ENCODE measurements around the genes KMT2D, DNAJC22, MCRS1 and NCKAP5L.

GRCh38 chr12:49060407-49060981 is at the start of gene KMT2D:
KMT2D (minus strand) TSS chr12:49060794.
- RRBS, result under 1% methylated on average over 22 of the region's 54 CpGs

DNA sequence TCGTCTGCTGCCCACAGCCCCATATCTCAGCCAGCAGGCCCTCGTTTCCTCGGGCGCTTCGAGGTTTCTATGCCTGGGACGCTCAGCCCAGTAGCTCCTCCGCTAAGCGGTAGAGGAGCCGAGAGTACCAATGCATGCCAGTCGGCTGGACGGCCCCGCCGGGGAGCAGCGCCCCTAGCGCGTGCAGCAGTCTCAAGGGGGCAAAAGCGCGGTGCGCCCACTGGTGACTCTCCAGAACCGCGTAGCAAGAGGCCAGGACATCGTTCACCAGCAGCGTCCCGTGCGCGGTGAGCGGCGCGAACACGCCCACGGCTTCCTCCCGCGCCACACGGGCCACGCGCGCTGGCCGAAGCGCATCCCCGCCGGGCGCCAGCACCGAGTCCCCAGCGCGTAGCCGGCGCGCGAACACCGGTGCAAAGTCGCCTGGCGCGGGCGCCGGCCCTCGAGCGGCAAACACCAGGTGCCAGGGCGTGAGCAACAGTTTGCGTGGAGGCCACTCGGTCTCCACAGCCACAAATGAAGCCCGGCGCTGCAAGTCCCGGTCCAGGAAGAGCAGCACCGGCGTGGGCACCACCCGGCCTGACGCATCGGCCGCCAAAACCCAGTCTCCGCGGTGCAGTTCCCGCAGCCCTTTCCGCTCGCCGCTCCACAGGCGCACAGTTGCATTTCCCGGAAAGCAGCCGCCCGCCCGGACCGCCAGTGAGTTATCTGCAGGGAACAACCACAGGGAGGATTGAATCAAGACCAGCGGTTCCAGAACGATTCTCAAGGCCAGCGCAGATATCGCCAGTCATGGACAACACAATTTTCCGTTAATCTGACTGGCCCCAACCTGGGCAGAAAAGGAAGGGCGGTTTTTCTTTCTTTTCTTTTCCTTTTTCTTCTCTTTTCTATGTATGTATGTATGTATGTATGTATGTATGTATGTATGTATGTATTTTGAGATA is 4.6 kb downstream of the DHH start:
- RRBS, result under 1% methylated on average over 15 of the region's 87 CpGs

DNA sequence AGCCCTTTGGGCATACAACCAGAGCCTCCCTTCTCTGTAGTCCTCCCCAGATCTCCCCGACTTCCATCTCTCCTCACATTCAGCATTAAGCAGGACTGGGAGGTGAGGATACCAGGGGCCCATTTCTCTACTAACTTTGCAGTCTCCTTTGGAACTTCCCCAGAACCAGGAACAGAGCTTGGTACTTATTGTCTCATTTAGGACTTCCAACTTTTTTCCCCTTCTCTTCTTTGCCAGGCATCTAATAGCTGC is 489 bp upstream of the DHH start:
- RRBS, result no CpG with 5 or more reads among the region's 1 CpG

DNA sequence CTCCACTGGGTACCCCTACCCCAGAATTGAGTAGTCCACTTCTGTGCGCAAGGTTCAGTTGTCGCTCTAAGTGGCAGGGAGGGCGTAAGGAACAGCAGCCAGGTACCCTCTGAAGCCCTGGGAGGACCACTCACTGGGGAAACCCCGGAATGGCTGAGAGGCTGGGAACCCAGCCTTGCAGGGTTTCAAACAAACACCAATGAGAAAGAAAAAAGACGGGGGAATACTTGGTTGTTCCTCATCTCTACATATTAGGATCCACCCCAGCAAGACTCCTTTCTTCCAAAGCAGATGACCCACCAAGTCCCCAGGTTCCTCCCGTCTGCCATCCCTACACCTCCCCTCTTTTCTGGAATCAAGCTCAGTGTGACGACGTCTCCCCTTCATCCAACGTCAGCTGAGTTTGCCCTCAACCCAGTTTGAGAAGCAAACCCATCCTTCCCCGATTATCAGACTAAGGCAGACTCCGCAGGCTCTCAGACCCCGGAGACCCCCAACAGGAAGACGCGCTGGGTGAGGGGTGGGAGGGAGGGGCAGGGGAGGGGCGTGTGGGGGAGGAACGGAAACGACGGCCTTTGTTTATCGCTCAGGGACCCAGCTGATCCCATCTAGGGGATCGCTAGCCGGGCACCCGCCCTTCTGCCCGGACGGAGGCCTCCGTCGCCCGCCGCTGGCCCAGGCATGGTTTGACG is 793 bp downstream of the LMBR1L start:
- RRBS, result no CpG with 5 or more reads among the region's 29 CpGs

DNA sequence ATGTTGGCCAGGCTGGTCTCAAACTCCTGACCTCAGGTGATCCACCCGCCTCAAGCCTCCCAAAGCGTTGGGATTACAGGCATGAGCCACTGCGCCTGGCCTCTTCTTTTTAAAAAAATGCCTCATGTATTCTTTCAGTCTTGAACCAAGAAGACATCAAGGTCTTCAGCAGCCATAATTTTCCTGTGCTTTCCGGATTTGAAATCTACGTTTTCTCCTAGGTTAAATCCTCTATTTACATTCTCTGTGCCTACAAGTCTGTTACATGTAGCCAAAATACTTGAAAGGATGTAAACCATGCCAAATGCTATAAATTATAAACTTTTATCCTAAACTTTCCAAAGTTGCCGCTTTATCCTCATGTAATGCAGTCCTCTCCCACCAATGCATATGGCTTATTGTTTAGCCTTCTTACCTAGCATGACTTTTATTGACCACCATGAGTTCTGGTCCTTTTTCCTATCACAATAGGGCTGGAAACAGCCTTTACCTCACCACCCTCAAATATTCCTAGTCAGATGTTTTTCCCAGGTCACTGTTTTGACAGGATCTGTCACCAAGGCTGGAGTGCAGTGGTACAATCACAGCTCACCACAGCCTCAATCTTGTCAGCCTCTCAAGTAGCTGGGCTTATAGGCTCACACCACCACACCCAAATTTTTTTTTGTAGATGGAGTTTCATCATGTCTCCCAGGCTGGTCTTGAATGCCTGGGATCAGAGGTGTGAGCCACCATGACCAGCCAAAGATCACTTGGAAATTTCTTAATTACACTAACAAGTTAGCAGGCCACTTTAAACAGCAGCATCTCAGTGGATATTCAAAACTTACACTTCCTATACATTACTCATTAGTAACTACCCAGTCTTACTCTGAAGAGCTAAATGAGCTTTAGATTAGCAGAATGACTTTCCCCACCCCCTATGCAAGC is 4.3 kb downstream of the TUBA1B start:
- RRBS, result no CpG with 5 or more reads among the region's 6 CpGs

DNA sequence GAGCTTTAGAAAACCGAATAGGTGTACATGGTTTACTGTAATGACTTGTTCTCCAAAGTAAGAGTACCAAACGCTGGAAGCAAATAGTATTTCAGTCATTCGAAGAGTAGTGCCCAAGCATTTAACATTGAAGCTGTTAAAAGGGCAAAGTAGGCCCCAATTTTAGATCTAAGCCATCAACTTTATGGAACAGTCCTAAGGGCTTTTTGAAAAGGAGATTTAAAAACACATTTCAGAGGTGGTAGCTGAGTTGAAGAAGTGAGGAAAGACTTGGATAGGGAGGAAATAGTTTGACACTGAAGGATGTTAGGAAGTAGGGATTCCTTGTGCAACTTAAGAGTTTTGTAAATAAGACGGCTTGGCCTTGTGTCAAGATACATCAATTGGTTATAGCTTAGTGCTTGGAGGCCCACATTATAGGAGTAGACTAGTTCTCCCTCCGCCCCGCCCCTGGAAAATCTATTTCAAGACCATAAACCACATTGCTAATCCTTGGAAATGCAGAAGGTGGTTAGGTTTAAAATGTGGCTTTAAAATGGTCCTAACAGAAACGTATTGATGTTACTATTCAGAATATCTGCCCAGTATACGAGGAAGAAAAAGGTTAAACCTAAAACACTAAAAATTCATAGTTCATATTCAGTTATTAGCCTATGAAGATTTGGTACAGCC is 844 bp upstream of the TUBA1B start:
- RRBS, result no CpG with 5 or more reads among the region's 8 CpGs

DNA sequence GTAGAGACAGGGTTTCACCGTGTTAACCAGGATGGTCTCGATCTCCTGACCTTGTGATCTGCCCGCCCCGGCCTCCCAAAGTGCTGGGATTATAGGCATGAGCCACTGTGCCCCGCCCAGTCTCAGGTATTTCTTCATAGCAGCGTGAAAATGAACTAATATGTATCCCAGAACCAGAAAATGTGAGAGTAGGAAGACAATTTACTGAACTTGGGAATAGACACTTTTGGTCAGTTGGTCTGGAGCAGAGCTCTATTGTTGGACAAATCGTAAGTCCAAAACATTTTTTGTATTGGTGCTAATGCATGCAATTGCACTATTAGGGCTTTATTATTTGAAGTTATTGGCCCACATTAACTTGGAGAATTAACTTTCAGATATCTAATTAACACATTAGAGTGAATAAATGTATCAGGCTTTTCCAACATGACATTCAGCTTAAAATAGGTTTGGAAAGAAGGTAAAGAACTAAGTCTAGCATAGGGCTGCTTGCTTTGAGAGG is 5.3 kb downstream of the TUBA1A start:
- RRBS, result no CpG with 5 or more reads among the region's 7 CpGs

DNA sequence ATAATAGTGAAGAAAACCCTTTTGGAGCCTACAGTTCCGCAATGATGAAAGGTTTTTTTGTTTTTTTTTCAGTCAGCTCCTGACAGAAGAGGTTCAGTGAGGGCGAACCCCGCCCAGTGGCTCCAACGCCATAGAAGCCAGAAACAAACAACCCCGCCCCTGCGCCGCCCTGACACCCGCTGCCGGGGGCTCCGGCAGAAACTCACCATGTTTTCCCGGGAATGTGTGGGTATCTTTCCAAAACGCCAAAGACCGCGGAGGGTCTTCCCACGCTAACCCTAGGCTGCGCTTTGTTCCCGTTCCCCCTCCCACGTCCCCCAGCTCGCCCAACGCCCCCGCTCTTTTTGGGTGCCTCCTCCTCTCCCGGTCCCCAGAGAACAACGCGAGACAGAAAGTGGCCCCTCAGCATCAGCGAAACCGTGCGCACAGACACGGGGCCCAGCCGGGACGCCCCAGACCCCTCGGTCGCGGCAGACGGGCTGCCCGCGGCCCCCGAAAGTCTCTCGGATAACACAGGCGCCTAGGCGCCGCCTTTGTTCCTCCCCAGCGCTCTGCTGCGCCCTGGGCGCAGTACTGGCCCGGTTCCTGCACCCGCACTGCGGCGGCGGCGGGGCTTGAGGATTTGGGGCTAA is 553 bp downstream of the TUBA1A start:
- RRBS, result under 1% methylated on average over 8 of the region's 50 CpGs

DNA sequence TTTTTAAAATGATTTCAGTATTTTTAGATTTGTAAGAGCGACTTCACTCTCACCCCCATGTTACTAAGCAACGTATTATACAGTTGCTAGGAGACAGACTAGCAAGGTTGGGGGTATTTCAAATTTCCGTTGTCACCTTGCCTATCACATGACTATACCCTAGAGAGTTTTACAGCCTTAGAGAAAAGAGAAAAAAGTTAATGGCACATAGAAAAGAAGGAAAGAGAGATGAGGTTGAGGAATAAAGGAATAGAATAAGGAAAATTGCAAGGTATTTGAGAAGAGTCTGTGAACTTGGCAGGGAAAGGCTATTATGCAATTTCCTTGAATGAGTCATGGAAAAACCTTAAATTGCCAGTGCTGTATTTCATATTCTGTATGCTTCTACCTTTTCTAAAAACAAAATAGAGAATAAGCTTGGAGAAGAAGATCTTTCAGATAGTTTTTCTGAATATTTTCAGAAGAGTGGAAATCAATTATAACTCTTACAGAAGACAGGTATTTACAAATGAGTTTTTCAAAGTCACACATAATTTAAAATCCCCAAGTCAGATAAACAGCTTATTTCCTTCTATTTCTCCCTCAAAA is 12.4 kb upstream of the TUBA1A start:
- RRBS, result no CpG with 5 or more reads among the region's 3 CpGs

GRCh38 chr12:49260686-49261028 is 4.2 kb upstream of the TUBA1C start:
- RRBS, result no CpG with 5 or more reads among the region's 5 CpGs

- RRBS, result no CpG with 5 or more reads among the region's 5 CpGs
These were observed 2.5 kb upstream of the C1QL4 start for GRCh38 chr12:49339445-49339920.

DNA sequence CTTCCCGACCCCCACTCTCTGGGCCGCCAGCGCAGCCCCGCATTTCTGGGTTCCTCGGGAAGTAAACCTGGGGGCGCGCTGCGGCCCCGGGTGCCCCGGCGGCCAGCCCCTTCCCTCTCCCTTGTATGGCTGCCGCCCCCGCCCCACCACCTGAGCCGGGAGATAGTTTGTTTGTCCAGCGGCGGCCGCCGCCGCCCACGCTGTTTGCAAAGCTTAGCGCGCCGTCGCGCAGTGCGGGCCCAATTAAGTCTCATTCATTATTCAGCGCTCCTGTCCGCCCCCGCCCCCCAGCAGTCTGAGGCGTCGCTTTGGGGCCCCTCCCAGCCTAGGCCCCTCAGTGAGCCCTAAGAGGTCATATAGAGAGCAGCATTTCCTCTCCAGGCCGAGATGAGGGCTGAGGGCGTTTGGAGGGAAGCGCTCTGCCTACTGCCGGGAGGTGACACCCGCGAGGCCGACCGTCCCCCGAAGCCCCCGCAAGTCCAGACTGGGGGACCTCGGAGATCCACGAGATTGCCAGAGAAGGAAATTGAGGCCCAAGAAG is at the start of gene DNAJC22:
Gene DNAJC22 (plus strand): TSS at position 337 of the 541 bp plus-strand sequence.
- RRBS, result 2% methylated on average over 5 of the region's 43 CpGs

DNA sequence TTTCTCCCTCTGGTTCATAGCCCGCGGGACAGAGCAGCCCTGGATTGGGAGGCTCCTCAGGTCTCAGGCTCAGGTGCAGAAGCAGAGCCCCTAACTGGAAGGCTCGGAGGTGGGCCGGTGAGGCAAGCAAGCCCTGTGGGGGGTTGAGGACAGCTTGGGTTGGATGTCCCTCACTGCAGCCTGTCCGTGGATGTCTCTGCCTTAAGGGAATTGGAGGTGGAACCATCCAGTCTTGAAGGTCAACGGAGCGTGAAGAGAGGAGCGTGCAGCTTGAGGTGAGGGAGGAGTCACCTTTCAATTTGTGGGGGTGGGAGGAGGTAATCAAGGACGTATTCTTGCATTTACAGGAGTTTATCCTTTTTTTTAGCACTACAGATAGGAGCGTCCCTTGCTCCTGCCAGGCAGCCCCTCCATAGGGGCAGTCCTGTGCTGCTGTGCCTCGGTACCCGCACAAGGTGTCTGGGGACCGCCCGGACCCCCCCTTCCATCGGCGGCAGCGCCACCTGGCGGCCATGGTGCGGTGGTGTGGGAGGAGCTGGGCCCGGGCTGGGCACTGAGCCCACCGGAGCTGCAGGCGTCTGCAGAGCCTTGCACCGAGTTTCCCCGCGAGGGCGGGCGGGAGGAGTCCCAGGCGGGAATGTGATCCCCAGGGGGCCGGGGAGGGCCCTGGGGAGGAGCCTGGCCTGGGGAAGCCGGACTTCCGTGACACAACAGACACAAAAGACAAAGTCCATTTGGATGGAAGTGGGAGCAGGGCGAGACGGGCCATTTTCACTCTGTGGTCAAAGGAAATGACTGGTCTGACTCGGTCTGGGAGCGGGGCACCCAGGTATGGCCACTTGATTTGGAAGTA is 815 bp downstream of the DNAJC22 start:
- RRBS, result 1% methylated on average over 11 of the region's 35 CpGs

GRCh38 chr12:49558412-49558844 is 9.5 kb downstream of the MCRS1 start:
- RRBS, result no CpG with 5 or more reads among the region's 7 CpGs

DNA sequence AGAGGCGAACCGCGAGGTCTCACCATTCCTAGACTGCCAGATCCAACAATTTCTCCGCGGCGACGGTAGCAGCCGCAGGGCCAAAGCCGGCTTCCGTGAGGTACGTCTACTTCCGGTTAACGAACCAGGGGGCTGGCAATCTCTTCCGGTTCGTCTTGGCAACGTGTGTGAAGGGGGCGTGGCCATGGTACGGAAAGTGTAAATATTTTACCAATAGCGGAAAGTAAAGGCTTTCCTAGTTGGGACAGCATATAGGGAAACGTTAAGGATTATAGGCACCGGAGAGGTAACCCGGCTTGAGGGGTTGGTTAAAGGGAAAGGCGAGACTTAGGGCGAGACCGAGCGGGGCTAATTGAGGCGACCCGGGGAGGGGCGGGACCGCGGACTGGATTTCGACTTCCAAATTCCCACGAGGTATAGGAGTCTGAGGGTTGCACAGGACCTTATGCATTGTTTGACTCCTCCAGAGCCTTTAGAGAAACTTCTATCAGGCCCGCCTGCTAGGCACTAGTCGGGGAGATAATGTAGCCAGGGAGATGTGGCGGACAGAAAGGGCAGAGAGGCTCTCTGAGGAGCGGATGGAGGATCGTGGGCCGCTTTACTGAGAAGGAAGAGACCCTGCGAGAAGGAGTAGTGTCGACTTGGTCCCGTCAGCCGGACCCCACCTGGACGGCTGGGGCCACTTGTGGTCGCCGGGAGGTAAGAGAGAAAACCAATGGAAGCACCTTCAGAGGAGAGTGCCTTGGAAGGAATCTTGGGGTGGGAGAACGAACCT is at the start of gene MCRS1:
Gene MCRS1 (minus strand): TSS at position 118 of the 775 bp plus-strand sequence.
- RRBS, result under 1% methylated on average over 8 of the region's 47 CpGs

- RRBS, result 3% methylated on average over 7 of the region's 28 CpGs
These were observed 817 bp upstream of the PRPF40B start for GRCh38 chr12:49622344-49623143.

GRCh38 chr12:49706236-49706334 is 1.1 kb downstream of the FMNL3 start:
- RRBS, result no CpG with 5 or more reads among the region's 1 CpG

- RRBS, result no CpG with 5 or more reads among the region's 2 CpGs
These were observed 1.1 kb downstream of the TMBIM6 start for GRCh38 chr12:49742495-49742844.

- RRBS, result no CpG with 5 or more reads among the region's 5 CpGs
These were observed 21.8 kb downstream of the TMBIM6 start for GRCh38 chr12:49763187-49763457.

DNA sequence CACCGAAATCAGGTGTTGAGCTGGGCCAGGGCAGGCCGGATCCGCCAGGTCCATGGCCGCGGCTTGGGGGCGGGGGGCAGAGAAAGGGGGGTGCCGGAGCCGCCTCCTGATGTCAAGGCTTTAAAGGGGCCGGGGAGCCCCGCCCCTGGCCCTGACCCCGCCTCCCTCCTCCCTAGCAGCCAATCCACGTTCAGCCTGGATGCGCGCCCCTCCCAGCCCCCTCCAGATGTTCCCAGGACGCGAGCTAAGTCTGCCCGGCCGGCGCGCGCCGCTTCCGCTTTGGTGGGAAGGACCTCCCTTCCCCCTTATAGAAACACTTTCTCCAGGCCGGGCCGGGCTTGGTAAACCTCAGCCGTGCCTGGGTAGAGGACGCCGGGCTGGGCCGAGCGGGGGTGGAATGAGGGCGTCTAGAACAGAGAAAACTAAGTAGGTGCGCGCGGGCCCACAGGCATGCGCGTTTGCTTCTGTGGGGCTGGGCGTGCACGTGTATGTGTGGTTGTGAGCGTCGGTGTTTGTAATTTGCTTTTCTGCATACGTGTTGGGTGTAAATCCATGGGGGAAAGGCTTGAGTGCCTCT is at the start of gene NCKAP5L:
Gene NCKAP5L (minus strand): TSS at position 95 of the 577 bp plus-strand sequence.
- RRBS, result 1% methylated on average over 17 of the region's 41 CpGs